Tibial artery (tissue), 1 donor: ENCODE measurements around the gene TDG.

DNA sequence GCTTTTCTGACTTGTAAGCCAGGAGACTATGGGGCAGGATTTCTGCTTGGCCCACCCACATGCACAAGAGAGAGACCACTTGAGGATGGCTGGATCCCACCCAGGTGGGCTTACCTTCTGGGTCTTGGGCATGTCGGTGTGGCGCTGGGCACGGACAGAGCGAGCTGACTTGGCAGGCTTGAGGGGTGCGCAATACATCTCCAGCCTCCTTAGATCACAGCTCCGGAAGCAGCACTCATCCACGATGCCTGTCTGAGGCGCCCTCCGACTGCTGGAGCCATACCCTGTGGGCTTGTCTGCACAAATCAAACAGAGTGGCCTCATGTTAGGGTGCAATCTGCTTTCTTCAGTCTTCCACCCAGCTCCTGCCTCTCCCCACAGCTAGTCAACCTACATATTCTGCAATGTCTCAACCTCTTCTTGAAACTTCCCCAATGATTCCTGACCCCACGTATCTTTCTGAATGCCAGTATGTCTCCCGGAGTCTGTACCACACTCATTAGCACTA is 60.9 kb downstream of the IGF1 start:
- PRO-cap: no peak

- PRO-cap: no peak
Observed at GRCh38 chr12:102478376-102479057, 1.8 kb downstream of the IGF1 start.

DNA sequence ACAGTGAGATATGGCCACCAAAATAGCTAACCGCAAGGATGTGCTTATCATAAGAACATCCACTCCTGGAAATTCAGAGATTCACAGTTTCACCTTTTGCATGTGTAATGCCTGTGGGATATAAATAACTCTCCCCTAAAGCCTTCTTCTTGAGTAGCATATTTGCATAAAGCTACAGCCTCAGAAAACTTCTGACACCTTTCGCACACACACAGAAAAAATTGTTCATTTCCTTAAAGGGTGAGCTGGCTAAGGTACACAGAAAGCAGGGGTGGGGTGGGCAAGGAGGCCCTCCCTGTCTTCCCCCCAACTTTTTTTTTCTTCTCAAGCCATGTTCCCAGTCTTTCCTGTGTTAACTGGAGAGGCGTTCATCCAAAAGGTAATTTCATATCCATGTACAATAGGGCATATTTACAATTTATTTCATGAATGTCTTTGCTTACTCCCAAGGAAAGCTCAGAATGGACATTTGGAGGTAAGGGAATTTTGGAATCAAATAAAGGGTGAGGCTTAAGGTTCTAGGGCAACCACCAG is 3.2 kb upstream of the IGF1 start:
- PRO-cap: no peak

DNA sequence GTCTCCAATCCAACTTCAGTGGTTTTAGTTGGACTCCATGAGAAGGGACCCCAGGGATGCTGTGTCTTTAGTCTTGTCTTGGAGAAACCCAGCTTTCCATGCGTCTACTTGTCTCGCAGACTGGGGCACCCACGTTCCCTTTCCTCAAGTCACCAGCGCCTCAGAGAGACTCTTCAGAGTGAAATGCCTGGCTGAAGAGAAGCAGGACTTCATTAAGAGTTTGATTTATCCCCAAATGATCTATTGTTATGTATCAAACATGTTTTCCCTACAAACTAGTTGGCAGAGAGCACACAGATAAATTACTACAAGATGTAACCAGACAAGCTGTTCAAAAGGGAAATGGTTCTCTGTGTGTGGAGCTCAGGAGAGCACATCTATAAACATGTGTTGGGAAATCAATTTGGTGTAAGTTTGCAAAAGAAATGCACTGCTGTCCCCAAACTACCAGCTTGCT is 159.3 kb downstream of the PAH start:
- PRO-cap: no peak

DNA sequence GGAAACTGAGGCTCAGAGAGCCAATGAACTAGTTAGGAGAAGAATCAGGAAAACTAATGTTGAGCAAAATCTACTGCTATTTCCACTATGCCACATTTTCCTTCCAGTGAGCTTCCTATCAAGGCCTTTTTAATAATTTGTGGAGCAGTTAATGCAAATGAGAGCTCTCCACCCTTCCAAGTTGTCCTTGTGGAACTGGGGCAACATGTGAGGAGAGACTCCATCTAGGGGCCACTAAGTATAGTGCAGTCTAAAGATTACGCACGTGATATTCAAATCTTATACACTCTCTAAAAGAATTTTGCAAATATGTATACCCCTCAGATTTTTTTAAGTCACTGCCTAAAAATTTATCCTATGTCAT is 100.3 kb downstream of the PAH start:
- PRO-cap: no peak

GRCh38 chr12:103172508-103172793 is 215.0 kb downstream of the ASCL1 start:
- PRO-cap: no peak

- PRO-cap: no peak
Observed at GRCh38 chr12:103434659-103435077, 61.1 kb downstream of the C12orf42 start.

- PRO-cap: no peak
Observed at GRCh38 chr12:103848633-103849196, 7.7 kb upstream of the NT5DC3 start.

- PRO-cap: no peak
Observed at GRCh38 chr12:103928591-103929065, 1.6 kb upstream of the HSP90B1 start.

GRCh38 chr12:103946966-103948072 is 9.7 kb downstream of the UQCC6 start:
- PRO-cap: no peak

DNA sequence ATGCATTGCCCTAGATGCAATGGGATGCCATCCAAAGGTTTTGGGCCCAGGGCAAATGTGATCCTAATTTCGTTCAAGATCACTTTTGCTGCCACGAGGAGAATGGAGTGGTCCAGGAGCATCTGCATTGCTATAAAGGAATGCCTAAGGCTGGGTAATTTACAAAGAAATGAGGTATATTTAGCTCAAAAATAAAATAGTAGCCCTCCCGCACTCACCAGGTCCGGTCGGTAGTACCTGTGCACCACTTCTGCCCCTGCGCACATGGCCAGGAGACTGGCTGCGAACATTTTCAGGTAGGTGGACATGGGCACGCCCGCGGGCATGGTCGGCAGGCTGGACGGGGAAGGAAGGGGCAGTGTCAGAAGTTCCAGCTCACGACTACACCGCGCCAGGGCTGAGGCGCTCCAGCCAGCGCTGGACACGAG is 588 bp downstream of the UQCC6 start:
- PRO-cap: no peak

- PRO-cap: bidirectional peak, plus-strand start at chr12:103965847, minus-strand start at chr12:103965707; bidirectional peak, plus-strand start at chr12:103966220, minus-strand start at chr12:103966106
Observed at GRCh38 chr12:103965562-103966824, at the start of gene TDG. Gene TDG, plus strand, starts transcription at chr12:103965872.

GRCh38 chr12:103967802-103968407 is 2.2 kb downstream of the TDG start:
- PRO-cap: no peak

DNA sequence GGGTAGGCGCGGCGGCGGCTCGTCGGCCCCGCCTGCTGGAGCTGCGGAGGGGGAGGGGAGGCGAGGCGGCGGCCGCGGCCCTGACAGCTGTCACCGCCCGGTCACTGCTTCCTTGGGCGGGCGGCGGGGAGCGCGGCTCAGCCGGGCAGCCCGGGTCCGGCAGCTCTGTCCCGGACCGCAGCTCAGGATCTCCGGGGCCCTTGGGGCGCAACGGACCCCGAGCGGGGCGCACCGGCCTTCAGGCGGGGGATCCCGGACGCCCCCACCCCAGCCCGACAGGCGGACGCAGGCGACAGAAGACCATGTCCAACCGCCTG is 349 bp downstream of the HCFC2 start:
- PRO-cap: no peak

- PRO-cap: no peak
Observed at GRCh38 chr12:104131741-104132045, 6.3 kb downstream of the NFYB start.

DNA sequence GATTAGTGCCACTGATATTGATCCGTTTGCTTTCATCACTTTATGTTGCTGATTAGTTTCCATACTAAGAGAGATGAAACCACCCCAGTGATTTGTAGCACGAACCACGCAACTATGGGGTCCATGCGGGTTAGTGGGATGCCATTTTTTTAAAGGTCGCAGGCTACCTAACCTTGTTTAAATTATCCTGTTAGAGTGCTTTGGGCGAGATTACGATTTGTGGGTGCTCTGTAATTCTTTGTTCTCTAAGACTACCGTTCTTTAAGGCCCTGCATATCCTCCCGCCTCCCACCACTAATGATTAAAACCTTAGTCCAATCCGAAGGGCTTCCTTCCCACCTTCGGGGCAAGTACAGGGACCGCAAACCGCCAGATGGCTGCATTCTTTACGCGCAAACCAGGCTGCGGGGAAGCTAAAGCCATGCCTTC is 959 bp downstream of the NFYB start:
- PRO-cap: no peak

GRCh38 chr12:104138514-104139343 is 719 bp upstream of the NFYB start:
- PRO-cap: no peak

DNA sequence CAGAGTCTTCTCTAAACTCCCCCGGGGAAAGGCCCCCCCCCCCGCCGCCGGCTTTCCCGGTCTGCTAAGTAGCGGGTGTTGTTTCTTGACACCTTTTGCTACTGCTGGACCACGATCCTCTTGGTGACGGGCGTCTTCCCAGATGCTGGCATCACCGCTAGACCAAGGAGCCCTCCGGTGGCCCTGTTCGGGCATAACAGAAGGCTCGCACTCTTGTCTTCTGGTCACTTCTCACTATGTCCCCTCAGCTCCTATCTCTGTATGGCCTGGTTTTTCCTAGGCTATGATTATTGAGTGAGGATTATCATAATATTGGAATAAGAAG is 9.4 kb upstream of the EID3 start:
- PRO-cap: no peak

DNA sequence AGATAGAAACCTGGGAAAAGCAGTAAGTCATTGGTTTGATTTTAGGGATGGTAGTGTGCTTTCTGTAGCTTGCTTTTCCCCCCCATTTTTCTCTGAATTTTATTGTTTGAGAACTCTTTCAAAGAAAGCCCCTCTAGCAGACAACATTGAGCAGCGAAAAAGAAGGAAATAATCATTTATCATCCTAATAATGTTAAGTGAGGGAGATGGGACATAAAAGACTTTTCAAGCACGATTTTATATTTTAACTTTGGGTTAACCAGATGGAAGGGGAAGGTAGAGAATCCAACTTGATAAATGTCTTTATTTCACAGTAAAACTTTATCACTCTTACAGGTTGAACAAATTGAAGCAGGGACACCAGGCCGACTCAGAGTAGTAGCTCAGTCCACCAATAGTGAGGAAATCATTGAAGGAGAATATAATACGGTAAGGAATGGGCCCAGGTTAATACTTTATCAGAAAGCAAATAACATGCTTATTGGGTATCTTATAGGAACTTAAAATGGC is 21.5 kb downstream of the EID3 start:
- PRO-cap: no peak

DNA sequence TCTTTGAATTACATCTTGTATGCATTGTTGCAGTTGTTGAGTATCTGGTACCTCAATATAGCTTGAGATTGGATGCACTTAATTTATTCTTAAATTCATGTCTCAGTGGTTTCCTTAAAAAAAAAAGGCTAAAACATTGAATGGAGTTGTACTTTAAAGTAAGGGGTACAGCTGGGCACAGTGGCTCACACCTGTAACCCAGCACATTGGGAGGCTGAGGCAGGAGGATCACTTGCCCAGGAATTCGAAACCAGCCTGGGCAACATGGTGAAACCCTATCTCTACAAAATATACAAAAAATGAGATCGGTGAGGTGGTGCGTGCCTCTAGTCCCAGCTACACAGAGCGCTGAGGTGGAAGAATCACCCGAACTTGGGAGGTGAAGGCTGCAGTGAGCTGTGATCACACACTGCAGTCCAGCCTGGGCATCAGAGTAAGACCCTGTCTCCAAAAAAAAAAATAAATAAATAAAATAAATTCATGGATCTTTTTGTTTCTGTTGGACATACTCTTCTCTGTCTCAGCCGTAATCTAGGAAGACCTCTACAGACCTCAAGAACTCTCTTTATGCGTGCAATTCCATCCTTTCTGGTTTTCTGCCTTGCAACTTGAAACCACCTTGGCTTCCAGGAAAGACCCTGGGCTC is 25.8 kb downstream of the EID3 start:
- PRO-cap: no peak